Measurements from ENCODE around the genes PRICKLE3, AKAP4, DGKK, NUDT11 and XAGE2.

DNA sequence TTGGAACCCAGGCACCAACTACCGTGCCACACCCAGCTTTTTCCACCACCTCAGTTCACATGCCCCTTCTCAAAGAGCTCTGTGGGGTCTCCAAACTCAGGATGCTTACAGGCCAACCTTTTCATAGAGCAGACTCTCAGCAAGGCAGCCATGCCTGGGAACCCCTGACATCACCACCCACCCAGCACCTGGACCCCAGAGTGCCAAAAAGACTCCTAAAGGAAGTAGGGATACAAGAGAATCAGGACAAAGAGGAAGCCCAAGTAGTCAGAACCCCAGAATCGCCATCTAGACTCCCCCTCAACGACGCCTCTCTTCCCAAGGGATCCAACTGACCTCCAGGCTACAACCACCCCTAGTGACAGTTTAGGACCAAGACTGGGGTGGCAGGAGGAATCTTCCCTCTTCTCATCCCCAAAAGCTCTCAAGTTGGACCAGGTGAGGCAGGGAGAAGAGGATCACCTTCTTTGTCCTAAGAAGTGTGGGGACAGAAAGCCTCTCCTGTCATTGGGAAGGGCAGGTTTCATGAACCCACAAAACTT lies 3.8 kb downstream of the OTUD5 start:
- PRO-cap: no peak

DNA sequence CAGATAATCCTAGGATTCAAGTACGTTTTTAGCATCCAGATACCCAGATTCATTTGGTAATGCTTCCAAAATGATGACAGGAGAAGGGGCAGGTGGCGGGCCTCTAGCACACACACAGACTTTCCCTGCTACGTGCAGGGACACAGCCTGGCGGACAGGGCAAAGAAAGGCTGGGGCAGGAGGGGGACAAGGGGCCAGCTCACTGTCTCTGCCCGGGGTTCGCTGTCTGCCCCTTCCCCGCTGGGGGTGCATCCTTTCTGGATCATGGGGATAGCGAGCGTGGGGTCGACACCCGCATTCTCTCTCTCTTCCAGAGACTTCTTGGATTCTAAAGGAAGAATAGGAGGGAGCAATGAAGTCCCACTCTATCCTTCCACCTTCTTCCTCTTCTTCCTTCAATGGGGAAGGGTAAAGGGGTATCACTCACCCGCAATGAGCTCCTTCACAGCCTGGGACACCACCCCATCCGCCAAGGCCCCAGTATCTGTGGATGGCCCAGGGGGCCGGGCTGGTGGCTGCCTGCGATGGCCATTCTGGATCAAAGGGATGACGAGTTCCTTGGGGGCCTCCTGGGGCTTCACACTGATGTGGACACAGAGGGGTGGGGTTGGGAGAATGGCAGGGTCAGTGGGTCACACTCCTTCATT lies 1.2 kb downstream of the GPKOW start:
- PRO-cap: no peak

GRCh38 chrX:49138746-49140129 lies 15.7 kb upstream of the GPKOW start:
- PRO-cap: no peak

- PRO-cap: bidirectional peak, plus-strand start at chrX:49156012, minus-strand start at chrX:49155883; bidirectional peak, plus-strand start at chrX:49156453, minus-strand start at chrX:49156278
Measured at GRCh38 chrX:49155814-49156643, 6.5 kb upstream of the MAGIX start.

- PRO-cap: bidirectional peak, plus-strand start at chrX:49186507, minus-strand start at chrX:49186373
Measured at GRCh38 chrX:49186063-49186951, at the start of gene PRICKLE3. Gene PRICKLE3 (minus strand): TSS chrX:49186373.

DNA sequence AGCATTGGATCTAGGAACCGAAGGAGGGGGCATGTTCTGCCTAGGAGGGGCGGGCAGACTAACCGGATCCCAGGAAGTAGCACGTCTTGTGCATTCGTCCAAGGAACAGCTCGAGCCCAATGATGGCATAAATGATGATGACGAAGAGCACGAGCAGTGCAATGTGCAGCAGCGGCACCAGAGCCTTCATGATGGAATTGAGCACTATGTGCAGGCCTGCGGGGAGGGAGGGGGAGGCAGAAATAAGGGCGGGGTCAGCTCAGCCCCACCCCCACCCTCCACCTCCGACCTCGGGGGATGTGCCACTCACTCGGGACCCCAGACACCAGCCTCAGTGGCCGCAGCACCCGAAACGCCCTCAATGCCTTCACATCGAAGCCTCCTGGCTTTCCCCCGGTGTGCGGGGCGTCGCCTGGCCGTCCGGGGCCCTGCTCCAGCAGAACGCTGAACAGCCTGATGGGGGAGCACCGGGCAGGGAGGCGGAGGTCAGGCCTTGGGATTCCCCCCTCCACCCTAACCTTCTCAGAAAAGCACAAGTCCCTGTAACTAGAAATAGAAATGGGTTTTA lies 2.9 kb downstream of the CACNA1F start:
- PRO-cap: no peak

GRCh38 chrX:49248170-49248605 lies 12.9 kb downstream of the CCDC22 start:
- PRO-cap: no peak

DNA sequence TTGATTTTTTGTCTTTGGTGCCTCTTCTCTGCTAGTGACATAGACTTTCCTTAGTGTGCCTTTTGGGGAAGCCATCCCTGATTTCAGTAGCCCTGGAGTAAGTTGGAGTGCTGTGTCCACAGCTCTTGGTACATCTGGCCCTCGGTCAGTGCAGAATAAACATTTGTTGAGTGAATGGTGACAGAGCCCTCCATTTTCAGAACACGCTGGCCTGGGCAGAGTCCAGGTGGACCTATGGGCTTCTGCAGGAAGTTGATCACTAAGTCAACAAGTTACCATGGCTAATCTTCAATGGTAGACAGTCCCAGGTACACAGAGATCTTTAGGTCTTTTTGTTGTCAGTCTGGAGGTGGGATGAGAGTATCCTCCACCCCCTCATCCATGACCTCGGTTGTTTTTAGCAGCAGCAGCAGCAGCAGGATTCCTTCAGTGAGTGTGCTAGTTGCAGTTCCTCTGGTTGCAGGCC lies 2.0 kb upstream of the USP27X start:
- PRO-cap: no peak

DNA sequence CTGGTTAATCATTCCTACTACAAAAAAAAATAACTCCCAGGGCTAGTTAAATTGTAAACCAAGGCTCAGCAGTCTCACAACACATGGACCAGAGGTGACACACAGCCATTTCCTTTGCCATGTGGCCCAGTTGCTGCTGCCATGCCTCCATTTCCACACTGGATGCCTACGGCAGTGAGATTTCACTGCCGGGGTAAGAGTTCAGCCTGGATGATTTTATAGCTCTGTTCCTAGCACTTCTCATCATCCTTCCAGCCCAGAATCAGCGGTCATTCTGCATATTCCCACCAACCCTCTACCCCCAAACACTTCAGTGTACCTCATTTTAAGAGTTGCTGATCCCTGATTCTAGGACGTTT lies 107.1 kb downstream of the AKAP4 start:
- PRO-cap: no peak

- PRO-cap: no peak
Measured at GRCh38 chrX:50200841-50201377, at the start of gene AKAP4. Gene AKAP4 (minus strand): TSS chrX:50201007.

DNA sequence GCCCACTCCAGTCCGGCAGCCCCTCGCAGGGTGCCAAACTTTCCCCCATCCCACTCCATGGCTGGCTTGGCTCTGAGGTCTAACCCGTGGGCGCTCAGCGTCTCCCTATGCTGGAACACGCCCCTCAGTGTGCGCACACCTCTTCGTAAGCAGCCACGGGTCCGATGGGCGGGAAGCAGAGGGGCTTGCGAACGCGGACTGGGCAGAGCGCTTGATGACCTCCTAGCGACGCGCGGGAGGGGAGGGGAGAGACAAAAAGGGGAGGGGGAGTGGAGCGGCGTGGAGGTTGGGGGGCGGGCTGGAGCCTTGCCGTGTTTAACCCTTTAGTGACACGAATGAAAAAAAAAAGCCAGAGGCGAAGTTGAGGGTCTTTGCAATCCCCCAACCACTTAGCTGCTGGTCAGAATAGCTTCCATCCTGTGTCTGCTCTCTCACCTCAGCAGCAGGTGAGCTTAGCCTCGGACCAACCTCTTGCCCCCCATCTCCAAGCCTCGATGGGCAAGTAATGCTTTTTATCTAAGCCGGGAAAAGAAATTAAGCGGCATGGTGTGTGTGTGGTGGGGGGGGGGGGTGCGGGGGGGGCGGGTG lies at the start of gene DGKK:
Gene DGKK (minus strand): TSS at position 74 of the 588 bp plus-strand sequence.
- PRO-cap: no peak

GRCh38 chrX:50697480-50698204 lies 116.4 kb downstream of the SHROOM4 start:
- PRO-cap: no peak

GRCh38 chrX:51333458-51333784 lies 799 bp downstream of the NUDT10 start:
- PRO-cap: no peak

DNA sequence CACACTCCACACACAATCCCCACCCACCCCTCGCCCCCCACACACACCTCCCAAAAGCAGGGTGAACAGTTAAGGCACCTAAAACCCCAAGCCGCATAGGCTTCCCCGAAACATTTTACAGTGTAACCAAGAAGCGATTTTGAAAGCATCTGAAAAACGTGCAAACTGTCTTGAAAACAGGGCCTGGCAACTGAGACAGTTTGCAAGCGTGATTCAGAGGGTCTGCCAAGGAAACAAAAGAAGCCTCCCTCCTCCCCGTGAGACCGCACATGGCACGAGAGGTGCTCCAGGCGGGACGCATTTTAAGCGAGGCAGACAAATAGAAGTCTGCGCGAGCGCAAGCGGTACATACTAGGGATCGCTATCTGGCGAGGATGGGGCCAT lies 801 bp downstream of the NUDT11 start:
- PRO-cap: no peak

GRCh38 chrX:51496072-51496778 lies at the start of gene NUDT11:
Gene NUDT11 (minus strand): TSS chrX:51496592.
- PRO-cap: bidirectional peak, plus-strand start at chrX:51496714, minus-strand start at chrX:51496596

DNA sequence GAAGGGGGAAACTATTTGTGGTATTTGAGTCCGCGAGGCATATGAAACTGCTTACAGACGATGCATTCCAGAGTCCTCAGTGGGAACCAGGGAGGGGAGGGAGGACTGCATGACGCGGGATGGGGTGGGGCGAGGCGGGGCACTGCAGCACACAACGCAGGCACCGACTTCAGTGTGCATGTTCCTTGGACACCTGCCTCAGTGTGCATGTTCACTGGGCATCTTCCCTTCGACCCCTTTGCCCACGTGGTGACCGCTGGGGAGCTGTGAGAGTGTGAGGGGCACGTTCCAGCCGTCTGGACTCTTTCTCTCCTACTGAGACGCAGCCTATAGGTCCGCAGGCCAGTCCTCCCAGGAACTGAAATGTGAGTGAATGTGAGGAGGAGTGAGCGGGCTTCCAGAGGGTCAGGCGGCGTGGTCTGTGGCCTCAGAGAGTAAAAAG lies at the start of gene XAGE2:
Gene XAGE2 (plus strand): TSS at position 172 of the 442 bp plus-strand sequence.
- PRO-cap: no peak

DNA sequence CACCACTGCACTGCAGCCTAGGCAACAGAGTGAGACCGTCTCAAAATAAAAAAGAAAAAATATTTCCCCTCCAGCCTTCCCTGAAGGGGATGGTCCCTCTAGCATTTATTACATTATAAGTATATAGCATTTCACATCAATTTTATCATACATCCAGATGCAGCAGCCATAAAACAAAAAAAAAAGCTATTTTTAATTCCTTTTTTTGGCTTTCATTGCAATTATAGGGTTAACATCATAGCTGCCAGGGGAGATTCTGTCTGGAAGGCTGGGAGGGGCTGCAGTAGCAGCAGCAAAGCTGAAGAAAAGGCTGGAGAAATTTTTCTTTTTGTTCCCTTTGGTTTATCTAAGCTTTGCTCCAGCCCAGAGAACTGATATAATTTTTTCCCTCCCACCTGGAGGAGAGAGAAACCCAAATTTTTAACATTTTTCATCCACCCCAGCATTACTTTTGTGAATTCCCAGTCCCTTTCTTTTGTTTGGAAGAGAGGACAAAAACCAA lies 24.9 kb upstream of the FAM156A start:
- PRO-cap: no peak

DNA sequence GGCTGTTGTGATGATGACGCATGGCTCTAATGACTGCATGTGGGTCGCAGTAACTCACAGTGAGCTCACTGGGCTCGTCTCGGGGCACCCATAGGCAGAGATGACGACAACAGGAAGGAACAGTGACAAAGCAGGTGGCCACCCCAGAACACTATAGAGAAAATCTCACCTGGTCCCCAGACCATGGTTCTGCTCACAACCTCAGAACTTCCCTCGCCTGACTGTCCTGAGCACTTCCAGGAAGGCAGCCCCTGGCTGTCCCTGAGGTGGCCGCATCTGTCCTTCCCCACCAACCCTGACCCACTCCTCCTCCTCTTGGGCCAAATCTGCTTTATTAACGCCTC lies 30.8 kb upstream of the FAM156A start:
- PRO-cap: no peak

- PRO-cap: no peak
Measured at GRCh38 chrX:53055573-53056025, 7.0 kb downstream of the GPR173 start.

DNA sequence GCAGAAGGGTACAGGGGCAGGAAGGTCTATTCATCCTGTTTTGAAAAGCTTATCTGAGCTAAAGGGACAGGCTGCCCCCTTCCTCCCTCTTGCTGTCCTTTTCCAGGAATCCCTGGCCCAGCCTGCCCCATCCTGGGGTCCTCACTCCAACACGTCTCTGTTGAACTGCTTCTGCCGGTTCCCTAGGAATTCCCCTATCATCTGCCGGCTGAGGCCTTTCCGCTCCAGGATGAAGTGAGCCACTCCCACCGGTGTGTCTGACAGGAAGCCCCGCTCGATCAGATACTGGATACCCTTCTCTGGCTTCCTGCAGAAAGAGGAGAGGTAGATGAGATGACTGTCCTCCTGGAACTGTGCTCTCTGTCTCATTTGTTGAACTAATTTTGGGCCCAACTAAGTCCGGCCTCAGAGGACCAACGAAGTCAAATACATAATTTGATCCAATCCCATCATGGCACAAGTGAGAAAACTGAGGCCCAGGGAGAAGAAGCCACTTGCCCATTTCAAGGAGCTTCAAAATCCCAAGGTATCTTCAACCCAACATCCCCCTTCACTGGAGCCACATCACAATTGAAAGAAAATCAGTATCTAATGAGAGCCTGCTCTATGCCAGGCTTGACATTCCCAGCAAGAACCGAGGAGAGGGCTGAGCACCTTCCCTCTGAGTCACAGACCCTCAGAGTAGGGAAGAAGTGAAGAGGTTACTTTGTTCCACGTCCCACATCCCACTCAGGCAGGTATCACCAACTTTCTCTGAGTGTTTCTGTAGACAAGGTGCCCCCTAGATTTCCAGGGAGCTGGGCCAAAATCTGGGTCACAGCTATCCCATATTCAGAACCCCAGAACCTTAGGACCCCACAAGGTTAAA lies 23.8 kb upstream of the KDM5C start:
- PRO-cap: no peak